GM19239 (cell line): ENCODE results near the genes APOD, ZDHHC19 and UBXN7.

DNA sequence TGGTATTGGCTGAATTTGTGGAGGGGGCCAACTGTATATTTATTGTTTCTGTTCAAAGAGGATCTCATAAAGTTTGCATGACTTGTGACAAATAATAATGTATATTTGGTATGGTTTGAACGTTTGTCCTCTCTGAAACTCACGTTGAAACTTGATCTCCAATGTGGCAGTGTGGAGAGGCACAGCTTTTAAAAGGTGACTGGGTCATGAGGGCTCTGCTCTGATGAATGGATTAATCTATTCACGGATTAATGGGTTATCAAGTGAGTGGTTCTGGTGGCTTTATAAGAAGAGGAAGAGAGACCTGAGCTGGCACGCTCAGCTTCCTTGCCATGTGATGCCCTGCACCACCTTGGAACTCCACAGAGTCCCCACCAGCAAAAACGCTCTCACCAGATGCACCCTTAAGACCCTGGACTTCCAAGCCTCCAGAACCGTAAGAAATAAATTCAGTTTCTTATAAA is 2.7 kb downstream of the PPP1R2 start:
- RRBS, result no CpG with 5 or more reads among the region's 6 CpGs

- RRBS, result no CpG with 5 or more reads among the region's 6 CpGs
Observed at GRCh38 chr3:195544327-195544772, 1.2 kb upstream of the PPP1R2 start.

GRCh38 chr3:195558586-195559021 is 15.5 kb upstream of the PPP1R2 start:
- RRBS, result no CpG with 5 or more reads among the region's 3 CpGs

GRCh38 chr3:195583063-195583445 is 686 bp downstream of the APOD start:
- RRBS, result no CpG with 5 or more reads among the region's 10 CpGs

DNA sequence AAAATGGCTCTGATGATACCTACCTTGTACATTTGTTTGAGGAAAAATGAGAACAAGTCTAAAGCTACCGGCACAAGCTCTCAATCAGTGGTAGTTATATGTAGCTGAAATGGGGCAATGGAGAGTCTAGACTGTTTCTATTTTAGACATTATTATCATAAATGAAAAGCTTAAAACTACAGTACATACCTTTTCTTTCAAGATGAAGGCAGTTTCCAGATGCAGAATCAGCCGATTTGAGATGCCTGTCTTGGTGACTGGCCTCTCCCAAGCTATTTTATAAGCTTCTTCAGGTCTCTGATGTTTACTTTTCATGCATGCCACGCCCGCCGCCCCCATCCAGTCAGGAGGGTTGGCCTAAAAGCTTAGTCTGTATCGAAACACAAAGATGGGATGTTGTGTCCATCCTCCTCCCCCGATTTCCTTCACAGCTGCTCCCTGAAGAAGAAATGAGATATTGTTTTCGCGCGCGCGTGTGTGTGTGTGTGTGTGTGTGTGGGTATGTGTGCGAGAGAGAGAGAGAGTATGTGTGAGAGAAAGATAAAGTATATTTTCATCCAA is at the start of gene APOD:
APOD (minus strand) TSS at position 252 of the 561 bp plus-strand sequence.
- RRBS, result no CpG with 5 or more reads among the region's 13 CpGs

DNA sequence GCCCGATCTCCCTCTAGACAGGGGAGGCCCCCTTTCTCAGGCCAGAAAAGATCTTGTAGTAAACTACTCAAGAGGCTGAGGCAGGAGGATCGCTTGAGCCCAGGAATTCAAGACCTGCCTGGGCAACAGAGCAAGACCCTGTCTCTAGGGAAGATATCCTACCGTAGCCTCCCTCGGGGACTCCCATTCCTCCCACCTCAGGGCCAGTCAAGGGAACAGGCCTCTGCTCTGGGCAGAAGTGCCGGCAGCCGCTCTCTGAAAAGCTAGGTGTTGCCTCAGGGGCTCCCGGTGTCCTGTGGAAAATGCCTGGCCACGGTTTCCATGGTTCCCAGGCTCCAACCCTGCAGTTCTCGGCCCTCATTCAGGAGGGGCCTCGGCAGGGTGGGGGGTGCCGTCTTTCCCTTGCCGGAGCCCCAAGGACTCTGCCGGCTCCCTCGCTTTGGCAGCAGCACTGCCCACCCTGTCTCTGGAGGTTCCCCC is 34.0 kb upstream of the APOD start:
- RRBS, result 64% methylated on average over 1 of the region's 14 CpGs

DNA sequence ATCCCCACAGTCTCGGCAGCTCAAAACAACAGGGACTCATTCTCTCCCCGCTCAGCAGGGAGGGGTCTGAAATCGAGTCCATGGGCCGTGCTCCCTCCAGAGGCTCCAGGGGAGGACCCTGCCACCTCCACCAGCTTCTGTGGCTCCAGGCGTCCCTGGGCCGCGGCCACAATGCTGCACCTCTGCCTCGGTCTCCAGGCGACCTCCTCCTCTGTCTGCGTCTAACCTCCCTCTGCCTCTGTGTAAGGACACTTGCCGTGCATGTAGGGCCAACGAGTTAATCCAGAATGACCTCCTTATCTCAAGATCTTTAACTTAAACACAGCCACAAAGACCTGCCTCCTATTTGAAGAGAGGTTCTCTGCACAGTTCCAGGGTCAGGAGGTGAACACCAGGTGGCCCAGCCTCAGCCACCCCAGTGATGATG is 46.6 kb upstream of the APOD start:
- RRBS, result no CpG with 5 or more reads among the region's 12 CpGs

GRCh38 chr3:195634538-195635212 is 50.9 kb upstream of the APOD start:
- RRBS, result no CpG with 5 or more reads among the region's 61 CpGs

DNA sequence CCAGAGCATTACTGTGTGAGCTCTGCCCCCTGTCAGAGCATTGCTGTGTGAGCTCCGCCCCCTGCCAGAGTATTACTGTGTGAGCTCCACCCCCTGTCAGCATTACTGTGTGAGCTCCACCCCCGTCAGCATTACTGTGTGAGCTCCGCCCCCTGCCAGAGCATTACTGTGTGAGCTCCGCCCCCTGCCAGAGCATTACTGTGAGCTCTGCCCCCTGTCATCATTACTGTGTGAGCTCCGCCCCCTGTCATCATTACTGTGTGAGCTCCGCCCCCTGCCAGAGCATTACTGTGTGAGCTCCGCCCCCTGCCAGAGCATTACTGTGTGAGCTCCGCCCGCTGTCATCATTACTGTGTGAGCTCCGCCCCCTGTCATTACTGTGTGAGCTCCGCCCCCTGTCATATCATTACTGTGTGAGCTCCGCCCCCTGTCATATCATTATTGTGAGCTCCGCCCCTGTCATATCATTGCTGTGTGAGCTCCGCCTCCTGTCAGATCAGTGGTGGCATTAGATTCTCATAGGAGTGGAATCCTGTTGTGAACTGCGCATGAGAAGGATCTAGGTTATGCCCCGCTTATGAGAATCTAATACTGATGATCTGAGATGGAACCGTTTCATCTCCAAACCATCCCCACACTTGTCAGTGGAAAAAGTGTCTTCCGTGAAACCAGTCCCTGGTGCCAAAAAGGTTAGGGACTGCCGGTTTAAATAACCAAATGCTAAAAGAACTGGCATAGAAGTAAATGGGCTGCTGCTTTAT is 33.4 kb upstream of the MUC20 start:
- RRBS, result no CpG with 5 or more reads among the region's 19 CpGs

DNA sequence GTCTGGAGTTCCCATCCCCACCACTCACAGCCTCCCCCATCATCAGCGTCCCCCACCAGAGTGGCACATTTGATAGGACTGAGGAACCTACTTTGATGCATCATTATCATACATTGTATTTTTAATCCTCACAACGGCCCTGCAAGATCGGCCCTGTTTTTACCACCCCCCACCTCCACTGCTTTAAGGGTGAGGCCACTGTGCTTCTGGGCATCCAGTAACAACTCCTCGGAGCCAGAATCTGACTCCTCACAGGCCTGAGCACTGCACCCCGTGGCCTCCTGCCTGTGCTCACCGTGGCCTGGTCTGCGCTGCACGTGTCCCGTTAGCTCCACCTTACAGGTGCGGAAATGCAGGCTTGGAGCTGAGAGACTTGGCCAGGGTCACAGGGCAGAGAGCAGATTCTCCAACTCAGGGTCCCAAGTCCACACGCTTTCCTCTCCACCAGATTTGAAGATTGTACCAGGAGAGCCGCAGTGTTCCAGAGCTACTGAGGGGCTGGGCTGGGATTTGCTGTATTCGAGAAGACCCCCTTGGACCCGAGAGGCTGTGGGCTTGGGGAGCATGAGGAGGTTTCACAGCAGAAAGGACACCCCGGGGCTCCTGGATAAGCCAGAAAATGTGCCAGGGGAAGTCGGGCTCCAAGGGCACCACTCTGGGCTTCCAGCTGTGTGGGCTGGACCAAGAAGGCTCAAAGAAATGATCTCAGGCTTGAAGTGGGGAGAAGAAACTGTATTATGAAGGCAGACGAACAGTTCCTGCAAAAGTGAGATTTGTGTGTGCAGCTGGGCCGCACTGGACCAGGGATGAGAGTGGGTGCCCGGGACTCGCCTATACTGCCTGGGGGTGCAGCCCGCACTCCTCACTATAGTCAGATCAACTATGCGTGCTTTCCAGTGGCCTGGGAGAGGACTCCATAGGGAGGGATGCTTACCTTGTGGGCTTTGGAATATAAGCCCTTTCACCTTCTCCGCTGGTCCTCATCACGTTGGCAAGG is 1.6 kb downstream of the MUC20 start:
- RRBS, result no CpG with 5 or more reads among the region's 24 CpGs

DNA sequence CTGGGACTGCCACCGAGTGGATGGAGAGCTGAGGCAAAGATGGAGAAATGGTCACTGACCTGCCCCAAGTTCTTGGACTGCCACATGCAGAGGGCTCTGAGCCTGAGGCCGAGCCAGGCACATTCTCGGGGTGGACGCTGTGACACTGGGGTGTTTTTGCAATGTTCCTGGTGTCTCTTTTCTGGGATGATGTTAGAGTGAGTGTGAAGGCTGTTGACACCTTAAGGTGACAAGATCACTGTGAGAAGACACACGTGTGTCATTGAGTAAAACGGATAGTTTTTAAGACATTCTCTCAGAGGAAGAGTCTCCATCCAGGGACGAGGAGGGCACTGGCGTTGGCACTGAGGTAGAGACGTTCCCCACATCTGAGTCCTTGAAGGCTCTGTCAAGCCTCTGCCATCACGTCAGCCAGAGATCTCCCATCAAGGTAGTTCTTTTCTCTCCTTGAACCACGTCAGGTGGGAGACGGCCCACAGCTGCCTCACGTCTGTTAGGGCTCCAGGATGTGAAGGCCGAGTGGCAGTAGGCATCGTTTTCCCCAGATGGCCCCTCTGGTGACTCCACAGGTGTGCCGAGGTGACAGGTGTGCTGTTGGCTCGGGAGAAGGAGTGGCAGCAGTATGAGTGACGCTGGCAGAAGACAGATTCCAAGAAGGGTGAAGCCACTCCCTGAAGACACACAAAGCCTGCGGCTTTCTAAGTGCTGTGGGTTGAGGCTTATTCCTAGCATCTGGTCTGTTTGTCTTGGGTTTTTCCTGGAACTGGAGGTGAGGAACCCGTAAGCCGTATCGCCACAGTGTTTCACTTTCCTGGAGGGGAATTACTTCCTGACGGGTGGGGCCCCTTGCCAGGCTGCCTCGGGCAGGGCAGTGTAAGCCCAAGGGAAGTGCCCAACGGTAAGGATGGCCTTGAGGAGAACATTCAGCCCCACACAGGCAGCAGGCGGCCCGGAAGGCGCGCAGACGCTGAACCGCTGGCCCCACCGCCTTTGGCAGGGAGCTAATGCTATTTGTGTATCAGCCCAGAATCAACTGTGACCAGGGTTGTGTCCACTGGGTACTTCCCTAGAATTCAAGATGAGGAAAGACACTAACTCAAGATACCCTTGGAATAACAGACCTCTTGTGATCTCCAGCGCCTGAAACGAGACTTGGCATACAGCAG is 7.5 kb downstream of the MUC4 start:
- RRBS, result no CpG with 5 or more reads among the region's 34 CpGs

DNA sequence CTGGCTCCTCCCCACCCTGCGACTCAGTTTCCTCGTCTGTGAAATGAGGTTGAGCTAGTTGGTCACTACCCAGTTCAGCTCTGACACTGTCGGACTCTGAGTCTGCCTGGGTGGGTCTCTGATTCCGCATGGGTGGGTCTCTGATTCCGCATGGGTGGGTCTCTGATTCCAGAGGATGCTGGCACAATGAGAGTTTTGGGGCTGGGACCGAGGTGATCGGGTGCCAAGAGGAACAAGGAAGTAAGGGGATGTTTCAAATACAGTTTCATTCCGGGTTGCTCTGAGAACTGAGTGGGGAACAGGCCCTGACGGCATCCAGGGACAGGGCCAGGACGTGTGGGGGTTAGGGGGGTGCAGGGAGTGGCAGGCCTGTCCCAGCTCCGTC is 23.4 kb upstream of the MUC4 start:
- RRBS, result no CpG with 5 or more reads among the region's 11 CpGs

DNA sequence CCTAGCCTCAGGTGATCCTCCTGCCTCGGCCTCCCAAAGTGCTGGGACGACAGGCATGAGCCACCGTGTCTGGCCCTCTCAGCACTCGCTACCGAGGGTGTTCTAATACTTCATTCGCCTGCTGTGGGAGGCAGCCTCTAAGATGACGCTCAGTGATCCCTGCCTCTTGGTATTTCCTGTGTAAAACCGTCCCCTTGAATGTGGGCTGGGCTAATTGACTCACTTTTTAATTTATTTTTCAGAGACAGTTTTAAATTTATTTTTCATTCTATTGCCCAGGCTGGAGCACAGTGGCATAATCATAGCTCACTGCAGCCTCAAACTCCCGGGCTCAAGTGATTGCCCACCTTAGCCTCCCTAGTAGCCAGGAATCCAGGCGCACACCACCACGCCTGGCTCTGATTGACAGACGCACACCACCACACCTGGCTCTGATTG is 62.9 kb upstream of the TFRC start:
- RRBS, result no CpG with 5 or more reads among the region's 12 CpGs

DNA sequence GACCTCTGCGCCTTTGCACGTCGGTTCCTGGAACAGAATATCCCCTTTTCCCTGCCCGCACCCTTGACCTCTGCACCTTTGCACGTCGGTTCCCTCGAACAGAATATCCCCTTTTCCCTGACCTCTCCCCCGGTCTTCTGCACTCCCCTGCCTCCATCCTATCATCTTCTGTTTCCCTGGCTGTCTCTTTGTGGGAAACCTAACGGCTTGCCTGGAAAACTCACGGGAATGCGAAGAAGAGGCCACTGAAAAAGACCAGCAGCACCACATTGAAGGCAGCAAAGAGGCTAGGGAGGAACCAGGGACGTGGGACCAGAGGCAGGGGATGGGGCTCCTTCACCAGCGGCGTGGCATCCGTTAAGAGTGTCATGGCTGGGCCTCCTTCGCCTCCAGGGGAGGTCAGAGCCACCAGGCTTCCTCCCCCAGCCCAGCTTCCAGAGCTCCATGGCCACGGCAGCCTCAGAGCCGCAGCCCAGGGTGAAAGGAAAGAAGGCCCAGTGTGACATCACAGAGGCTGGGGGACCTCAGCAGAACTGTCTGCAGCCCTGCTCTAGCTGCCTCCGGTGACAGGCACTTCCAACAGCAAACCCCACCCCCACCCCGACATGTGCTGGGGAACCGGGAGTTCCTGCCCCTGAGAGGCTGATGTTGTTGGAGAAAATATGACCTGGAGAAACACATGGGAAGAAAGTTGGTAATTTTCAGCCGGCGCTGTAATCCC is at the start of gene ZDHHC19:
ZDHHC19 (minus strand) TSS at position 455 of the 721 bp plus-strand sequence.
- RRBS, result 69% methylated on average over 4 of the region's 23 CpGs

GRCh38 chr3:196316993-196317488 is 999 bp downstream of the DYNLT2B start:
- RRBS, result no CpG with 5 or more reads among the region's 5 CpGs

DNA sequence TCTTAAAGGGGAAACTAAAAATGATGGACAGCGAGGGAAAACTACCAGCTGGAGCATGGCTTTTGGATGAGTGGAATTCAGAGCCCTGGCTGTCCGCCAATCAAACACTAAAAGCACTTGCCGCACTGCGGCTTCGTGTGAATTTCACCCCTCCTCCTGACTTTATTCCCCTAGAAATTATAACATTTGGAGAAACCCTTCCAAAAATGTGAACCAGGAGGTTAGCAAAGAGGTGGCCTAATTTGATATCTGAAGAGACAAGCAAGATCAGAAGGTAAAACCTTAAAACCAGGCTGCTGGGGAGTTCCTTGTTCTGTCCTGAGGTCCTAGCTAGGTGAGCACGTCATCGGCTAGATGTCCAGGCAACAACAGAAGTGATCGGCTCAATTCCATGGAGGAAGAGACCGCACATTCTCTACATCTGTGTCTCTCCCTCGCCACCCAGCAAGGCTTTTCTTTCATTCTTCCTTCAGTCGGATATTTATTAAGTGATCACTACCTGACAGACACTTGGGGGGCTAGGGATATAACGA is 1.7 kb downstream of the TM4SF19 start:
- RRBS, result no CpG with 5 or more reads among the region's 12 CpGs

GRCh38 chr3:196432267-196433024 is at the start of gene UBXN7:
Gene UBXN7, minus strand, starts transcription at chr3:196432427.
- RRBS, result 1% methylated on average over 6 of the region's 62 CpGs

GRCh38 chr3:196502707-196502821 is 1.0 kb downstream of the RNF168 start:
- RRBS, result no CpG with 5 or more reads among the region's 2 CpGs

DNA sequence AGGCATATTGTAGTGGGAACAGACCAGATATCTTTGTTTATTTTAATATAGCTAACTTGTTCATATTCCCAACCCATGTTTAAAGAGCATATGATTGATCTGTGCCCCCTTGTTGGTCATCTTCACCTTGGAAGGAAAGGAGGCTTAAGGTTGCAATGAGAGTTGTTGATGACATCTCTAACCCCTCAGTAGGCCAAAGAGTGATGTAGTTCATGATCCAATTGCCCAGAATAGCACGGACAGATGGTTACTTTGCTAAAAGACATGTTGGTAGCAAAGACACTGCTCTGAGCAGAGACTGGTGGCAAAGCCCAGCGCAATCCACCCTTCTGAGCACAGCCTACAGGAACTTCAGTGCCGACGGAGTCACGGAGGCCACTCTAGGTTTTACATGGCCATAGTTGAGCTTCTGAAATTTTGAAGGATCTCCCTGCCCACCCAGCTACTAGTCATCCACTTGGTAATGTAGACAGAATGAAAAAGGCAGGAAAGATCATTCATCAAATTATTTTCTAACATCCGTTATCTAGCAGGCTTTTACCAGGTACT is 21.8 kb downstream of the FBXO45 start:
- RRBS, result no CpG with 5 or more reads among the region's 6 CpGs

GRCh38 chr3:196654387-196654719 is 14.9 kb downstream of the NRROS start:
- RRBS, result no CpG with 5 or more reads among the region's 4 CpGs